Pericardium fibroblast (primary cell): ENCODE data around the gene ATOH7.

DNA sequence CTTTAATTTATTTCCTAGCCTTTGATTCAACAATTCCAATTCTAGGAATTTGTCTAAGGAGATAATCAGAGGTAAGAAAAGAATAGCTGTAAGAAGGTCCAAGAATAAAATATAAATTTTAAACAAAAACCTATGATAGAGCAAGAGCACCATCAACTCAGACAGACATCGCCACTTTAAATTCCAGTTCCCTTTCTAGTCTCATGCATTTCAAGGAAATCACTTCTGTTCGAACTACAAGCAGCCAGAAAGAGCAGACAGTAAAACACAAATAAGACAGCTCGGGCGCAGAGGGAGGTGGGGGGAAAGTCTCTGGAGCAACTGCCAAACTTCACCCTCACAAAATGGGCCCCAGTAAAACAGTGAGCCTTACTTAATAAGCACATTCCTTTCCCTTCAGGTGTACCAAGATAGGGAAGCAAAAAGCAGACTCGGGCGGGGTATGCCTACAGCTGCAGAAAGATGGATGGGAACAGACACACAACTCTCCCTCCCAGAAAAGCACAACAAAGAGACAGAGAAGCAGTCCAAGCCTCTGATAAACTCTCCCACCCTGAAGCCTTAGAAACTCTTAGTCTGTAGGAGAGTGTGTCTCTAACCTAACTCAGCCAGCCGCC is 9.2 kb downstream of the DNAJC12 start:
- RAMPAGE, long total RNA: no peak

DNA sequence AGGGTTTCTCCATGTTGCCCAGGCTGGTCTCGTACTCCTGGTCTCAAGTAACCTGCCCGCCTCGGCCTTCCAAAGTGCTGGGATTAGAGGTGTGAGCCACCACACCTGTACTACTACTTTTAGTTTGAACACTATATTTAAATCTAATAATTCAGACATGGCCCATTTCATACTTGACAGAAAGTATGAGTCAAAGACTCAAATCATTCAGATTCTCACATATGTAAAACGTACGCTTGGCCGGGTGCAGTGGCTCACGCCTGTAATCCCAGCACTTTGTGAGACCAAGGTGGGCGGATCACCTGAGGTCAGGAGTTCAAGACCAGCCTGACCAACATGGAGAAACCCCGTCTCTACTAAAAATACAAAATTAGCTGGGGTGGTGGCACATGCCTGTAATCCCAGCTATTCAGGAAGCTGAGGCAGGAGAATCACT is 19.9 kb downstream of the SIRT1 start:
- RAMPAGE, long total RNA: no peak

- RAMPAGE, long total RNA: no peak
Observed at GRCh38 chr10:68142803-68143115, 33.5 kb downstream of the MYPN start.

DNA sequence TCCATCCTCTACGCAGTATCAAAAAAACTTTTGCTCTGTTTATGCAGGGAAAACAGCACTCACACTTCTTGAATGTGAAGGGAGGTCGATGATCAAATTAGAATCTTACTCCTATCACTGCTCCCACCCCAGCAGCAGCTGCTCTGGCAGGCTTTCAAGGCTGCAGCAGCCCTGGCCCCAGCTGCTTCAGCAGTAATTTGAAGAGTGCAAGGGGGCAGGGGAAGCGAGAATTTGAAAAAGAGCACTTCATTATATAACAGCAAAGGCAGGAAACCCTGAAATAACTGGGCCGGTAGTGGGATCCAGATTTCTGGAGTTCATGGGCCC is 44.8 kb downstream of the MYPN start:
- RAMPAGE, long total RNA: no peak

GRCh38 chr10:68231938-68232460 is at the start of gene ATOH7:
Gene ATOH7, minus strand, starts transcription at chr10:68232113.
- RAMPAGE, long total RNA: no peak

DNA sequence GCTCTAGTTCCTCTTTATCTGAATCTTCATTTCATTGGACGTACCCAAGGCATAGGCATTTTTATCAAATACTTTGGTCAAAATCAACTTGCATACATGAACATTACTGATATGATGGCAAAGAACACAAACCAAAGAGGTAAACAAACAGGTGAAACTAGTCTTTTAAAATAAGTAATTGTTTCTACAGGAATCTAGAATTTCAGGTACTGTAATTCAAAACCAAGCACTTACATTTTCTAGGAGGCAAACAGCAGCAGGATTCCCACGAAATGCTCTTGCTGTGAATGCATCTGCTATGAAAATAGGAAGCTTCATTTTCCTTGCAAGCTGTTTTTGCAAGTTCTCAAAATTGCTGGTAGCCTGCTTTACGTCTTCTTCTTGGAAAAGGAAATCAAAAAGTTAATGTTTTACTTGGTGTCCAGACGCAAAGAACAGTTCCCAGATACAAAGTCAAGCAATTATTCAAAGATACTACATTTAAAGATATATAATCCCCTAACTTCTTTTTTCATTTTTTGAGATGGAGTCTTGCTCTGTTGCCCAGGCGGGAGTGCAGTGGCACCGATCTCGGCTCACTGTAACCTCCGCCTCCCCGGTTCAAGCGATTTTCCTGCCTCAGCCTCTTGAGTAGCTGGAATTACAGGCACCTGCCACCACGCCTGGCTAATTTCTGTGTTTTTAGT is 25.2 kb upstream of the HNRNPH3 start:
- RAMPAGE, long total RNA: no peak

- RAMPAGE, long total RNA: no peak
Observed at GRCh38 chr10:68345608-68346175, 13.0 kb upstream of the PBLD start.

DNA sequence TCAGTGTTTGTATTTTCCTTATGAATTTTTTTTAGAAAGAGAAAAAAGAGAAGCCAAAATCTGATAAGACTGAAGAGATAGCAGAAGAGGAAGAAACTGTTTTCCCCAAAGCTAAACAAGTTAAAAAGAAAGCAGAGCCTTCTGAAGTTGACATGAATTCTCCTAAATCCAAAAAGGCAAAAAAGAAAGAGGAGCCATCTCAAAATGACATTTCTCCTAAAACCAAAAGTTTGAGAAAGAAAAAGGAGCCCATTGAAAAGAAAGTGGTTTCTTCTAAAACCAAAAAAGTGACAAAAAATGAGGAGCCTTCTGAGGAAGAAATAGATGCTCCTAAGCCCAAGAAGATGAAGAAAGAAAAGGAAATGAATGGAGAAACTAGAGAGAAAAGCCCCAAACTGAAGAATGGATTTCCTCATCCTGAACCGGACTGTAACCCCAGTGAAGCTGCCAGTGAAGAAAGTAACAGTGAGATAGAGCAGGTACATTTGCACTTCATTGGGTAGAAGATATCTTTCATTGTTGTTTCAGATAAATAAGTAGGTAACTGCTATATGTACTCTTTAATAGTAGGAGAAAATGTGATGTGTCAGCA is 3.9 kb downstream of the DDX21 start:
- RAMPAGE, long total RNA: no peak

DNA sequence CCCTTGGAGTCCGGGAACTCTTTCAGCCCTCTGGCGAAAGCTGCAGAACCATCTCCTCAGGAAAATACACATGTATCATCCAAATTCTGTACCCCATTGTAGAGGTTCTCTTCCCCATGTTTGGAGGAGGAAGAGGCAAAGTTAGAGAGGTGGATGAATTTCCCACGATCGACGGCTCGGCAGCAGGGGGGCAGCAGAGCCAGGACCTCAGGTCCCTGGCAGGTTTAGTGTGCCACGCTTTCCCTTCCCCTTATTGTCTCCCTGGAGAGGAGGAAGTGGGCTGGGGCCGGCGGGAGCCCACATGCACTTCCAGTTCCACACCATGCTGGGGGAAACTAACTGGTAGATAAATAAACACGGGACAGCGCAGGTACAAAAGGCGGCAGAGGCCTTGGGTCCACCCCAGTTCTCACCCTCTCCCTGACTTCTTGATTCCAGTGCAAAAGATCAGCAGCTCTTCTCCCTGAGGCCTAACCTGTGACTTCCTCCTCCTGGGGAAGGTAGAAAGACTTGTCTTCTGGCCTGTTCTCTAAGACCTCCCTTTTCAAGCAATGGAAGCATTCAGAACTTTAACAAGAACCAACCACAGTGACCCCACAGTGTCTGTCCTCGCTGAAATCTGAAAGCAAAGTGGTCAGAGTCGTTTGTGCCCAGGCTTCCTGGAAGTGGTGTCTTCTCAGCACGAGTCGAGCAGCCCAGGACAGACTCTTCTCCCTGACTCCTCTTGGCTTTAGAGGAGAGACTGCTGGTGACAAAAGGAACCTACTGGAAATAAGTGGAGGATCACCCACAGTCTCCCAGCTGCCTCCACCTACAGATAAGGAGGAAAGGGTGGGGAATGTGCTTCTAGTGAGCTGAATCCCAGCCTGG is 30.5 kb upstream of the SRGN start:
- RAMPAGE, long total RNA: no peak

GRCh38 chr10:69096790-69097006 is 8.8 kb downstream of the SRGN start:
- RAMPAGE, long total RNA: no peak

DNA sequence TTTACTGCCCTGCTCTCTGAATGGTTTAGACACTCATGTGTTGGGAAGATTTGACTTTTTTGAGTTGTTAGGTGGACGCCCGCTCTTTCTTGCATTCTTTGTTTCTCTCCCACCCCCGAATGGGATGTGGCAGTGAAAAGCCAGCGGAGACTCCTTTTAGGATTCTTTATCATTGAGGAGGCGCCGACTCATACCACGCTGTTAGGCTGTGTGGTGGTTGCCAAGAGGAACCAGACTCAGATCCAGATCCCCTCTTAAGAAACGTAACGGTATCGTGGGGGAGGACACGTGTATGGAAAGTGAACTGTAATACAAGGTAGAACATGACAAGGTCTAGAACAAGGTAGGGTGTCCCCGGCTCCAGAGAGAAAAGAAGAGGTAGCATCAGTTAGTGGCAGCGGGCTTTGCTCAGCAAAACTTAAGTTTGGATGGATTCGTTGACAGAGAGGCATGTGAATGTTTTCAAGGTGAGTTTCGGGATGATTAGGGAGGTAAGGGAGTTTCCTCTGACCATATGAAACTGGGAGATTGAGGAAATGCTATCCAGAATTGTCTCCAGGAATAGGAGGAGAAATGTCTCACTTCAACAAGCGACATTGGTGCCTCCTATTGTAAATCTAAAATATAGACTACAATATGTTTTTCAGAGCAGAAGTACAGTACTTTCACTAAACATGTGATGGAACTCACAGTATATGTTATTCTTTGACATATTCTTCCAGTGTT is 916 bp downstream of the SUPV3L1 start:
- RAMPAGE, long total RNA: no peak

DNA sequence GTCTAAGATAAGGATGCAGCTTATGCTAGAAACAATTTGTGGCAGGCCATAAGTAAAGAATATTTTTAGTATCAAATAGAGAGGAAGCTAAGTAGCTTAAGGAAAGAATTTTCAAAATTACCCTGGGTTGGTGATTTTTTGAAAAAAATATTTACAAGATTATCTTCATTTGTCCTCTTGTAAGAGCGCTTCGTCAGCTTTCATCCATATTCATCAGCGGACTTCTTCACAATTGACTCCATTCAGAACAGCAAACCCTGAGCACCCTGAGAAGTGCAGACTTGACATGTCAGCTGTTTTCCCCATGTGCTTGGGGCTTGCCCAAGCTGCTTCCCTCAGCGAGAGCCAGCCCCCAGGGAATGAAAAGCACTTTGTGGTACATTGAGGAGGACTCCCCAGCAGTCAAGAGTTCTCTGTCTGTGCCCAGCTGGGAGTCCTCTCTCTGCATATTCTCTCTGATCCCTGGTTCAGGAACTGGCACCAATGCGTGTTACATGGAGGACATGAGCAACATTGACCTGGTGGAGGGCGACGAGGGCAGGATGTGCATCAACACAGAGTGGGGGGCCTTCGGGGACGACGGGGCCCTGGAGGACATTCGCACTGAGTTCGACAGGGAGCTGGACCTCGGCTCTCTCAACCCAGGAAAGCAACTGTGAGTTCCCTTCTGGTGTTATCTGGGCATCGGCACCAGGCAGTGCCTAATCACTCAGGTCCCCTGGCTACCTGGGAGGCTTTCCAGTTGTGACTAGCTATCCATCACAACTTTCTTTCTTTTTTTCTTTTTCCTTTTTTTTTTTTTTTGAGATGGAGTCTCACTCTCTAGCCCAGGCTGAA is 22.8 kb downstream of the HKDC1 start:
- RAMPAGE, long total RNA: no peak

GRCh38 chr10:69317632-69318025 is 1.0 kb upstream of the HK1 start:
- RAMPAGE, long total RNA: no peak

DNA sequence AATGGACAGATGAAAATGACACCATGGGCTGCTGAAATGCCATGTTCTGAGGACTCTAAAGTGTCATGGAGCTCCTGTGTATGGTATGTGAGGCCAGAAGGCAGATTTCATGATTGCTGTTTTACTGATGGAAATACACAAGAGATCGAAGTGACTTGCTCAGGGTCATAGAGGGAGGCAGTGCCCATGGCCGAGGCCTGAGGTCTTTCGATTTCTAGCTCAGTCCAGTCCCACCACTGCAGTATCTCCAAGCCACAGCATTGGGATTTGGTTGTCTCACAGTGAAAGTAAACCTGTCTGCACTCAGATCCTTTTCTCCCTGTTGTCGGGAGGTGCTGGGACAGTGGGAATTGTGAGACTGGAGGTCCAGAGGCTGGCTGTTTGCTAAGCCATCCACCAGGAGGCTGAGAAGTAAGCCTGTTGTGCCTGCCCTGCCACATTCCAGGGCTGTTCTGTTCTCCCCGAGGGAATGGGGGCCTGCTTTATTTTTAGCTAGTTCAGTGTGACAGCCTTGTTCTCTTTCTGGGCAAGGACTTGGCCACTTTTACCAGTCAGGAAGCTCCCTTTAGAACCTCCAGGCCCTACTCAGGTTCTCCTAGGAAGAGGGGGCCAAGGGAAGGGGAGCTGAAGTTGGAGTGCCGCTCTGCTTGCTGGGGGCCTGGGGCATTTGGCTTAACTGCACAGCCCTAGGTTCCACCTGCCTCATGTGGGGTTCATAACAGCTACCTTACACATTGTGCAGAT is 14.5 kb downstream of the HK1 start:
- RAMPAGE, long total RNA: no peak

DNA sequence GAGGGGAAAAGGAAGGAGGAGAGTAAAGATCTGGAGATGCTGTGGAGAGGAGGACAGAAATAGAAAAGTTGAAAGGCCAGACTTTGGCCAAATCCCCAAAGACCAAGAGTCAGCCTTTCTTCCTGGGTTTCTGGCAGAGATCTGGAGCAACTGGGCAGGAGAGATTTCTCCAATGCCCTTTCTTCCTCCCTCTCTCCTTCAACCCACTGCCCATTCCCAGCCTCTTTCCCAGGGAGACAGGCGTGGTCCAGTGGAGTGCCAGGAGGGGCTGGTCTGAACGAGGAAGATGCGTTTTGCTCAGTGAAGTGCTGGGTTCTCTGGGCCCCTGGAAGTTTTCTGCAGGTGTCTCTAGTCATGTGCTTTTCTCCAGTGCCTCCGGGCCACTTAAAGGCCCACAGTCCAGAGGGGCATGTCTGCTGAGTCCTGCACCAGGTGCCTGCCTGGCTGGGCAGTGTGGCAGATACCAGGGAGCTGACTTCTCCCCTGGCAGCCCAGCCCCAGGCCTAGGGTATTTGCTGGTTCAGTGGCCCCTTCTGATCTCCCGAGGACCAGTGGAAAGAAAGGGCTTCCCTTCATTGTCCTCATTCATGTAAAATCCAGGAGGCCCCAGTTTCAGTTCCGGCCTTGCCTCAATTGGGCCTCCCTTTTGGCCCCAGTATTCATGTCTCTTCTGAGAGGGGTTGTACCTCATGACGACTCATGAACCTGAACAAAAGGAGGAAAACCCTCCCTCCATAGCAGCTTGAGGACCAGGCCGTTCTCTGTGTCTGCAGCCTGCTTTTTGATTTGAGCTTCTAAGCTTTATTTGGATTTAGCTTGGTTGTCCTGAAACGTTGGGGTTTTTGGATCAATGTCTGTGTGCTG is 20.4 kb downstream of the HK1 start:
- RAMPAGE, long total RNA: no peak

DNA sequence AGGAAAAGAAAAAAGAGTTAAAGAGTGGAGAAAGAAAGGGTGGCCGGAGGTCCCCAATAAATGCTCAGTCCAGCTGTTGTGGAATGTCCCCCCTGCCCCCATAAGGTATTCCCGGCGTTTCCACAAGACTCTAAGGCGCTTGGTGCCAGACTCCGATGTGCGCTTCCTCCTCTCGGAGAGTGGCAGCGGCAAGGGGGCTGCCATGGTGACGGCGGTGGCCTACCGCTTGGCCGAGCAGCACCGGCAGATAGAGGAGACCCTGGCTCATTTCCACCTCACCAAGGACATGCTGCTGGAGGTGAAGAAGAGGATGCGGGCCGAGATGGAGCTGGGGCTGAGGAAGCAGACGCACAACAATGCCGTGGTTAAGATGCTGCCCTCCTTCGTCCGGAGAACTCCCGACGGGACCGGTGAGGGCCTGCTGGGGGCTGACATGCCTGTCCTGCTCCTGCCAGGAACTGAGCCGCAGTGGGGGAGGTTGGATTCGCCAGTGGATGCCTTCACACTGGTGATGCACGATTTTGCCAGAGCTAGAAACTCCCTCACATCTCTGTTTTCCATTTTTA is 34.3 kb downstream of the TACR2 start:
- RAMPAGE, long total RNA: no peak

- RAMPAGE, long total RNA: no peak
Observed at GRCh38 chr10:69391774-69392567, 24.7 kb downstream of the TACR2 start.

- RAMPAGE, long total RNA: no peak
Observed at GRCh38 chr10:69413449-69414064, 3.2 kb downstream of the TACR2 start.

DNA sequence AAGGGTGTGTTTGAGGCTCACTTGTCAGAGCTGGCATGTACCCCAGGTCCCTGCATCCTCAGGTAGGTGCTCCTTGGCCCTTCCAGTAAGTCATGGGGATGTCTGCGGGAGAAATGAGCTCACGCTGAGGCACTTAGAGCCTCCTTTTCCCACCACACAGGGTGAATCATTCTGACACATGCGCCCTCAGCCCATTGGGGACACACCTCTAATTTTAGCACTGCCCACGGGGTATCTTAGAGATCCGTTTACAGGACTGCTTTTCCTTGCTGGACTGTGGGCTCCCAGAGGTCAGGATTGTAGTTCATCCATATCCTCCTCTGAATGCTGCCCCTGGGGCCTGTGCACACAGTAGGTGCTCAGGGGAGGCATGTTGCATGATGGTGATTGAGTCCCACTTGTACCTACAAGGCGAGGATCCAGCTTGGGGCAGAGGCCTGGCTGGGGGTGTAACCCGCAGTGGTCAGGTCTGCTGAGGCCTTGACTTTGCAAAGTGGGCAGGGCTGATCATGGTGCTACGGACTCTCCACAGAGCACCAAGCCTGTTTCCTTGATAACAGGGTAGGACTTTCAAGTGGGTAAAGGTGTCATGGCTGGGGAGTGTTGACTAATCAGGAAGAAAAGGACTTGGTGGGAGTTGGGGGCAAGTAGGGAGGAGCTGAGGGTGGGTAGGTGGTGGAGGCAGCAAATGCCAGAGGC is 5.8 kb downstream of the TSPAN15 start:
- RAMPAGE, long total RNA: no peak

DNA sequence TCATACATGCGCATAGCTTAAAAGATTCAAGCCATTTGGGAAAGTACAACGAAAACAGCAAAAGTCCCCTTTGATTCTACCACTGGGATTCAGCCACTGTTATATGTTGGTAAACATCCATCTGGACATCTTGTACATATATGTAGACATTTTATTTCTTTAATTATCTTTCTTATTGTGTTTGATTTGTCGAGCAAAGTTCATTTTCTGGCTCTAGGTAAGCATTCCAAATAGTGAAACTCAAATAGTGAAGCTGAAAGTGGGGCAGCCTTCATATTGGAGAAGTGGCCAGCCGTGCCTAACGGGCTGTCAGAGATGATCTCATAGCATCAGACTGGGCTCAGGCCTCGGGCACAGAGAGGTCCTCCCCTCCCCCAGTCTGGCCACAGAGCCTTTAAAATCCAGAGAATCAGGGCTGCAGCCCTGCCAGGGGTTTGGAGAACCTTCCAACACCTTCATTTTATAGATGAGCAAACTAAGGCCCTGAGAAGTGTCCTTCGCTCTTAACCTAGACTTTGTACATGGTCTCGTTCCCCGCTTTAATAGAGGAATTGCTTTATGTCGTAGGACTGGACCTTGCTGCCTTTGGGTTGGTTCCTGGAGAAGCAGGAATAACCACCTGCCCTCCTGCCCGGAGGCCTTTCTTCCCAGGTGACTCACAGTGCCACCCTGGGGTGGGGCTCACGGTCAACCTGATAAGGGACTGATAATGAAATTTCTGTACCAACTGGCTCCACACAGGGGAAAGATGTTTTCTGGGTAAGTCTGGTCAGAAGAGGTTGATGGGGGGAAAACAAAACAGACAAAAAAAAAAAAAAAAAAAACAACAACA is 7.3 kb downstream of the TSPAN15 start:
- RAMPAGE, long total RNA: no peak